ENCODE data around the gene GDA.

DNA sequence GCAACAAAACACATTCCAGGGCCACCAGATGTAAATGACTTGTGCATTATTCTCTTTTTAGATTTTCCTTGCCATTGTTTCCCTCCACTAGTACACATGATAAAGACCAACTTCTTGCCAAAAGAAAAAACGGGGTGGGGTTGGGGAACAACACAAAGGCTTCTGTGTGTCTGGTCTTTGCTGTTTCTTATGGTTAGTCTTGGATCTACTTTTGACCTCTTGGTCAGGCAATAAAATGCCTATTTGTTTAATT lies 56.6 kb upstream of the KLF9 start:
- PRO-cap = no peak

- PRO-cap = no peak
Measured at GRCh38 chr9:70484489-70484990, 70.1 kb upstream of the KLF9 start.

DNA sequence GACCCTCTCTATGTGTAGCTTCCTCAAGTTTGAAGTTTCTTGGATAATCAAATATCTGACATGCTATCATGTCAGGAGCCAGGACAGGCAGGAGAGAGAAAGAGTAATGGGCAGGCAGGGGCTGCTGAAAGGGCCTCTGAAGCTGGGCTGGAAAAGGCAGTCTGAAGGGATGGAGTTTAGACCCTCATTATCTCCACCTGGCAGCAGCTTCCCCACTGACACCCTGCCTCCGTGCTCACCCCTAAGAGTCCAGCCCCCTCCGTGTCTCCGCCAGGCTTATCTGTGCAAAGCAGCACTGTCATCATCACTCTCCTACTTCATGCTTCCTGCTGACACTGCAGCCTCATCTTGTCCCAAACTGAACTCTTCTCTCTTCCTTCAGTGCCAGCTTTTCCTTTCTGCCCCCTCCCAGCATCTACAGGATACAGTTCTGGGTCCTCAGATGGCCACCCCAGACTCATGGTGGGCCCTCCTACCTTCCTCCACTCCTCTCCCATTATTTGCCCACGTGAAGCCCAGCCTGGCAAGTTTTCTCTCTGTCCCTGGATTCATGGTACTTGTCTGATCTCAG lies 70.9 kb upstream of the KLF9 start:
- PRO-cap = no peak

DNA sequence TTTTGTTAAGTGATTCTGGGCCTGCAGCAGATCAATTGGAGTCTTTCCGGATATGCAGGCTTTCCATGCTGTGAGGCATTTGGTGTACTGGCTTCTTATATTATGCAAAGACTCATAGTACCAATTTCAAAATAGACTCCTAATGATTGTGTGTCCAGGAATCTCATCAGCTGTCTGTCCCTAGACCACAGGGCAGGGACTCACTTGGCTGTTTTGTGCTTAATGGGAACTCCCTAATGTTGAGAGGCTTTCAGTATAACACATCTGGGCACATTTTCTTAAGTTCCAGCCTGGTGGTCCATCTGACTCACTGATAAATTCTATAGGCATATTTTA lies 180.1 kb upstream of the KLF9 start:
- PRO-cap = no peak

DNA sequence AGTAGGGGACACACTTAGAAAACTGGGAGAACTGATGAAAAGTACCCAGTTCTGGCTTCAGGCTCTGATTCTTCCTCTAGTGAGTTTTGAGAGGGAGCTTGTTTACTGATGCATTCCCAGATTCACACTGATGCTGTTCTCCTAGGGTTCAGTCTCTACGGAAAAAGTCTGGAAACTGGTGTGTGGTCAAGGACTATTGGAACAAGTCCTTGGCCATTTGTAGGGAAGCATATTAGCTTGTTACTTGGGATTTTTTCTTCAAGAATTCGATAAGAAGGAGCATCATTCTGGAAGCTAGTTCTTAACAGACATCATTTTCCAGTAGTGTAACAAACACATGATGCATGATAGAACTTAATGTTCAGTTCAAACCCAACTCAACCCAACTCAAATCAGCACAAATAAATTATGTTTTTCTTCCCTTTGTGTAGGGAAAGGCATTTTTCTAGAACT lies 183.0 kb upstream of the KLF9 start:
- PRO-cap = no peak

GRCh38 chr9:70905591-70906113 lies 215.8 kb downstream of the TRPM3 start:
- PRO-cap = no peak

DNA sequence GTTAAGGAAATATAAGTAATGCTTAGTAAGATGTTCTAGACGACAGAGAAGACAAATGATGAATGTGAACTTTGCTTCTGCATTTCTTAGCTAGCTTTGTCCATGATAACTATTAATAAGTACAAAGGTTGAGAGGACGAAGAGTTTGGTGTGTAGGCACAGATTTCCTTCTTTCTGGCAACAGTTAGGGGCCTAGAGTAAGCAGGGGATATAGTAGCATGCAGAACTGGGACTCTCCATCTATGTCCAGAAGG lies 33.7 kb downstream of the C9orf85 start:
- PRO-cap = no peak

GRCh38 chr9:72149117-72150157 lies at the start of gene GDA:
TSS of gene GDA (plus strand) at chr9:72149440.
- PRO-cap = no peak

DNA sequence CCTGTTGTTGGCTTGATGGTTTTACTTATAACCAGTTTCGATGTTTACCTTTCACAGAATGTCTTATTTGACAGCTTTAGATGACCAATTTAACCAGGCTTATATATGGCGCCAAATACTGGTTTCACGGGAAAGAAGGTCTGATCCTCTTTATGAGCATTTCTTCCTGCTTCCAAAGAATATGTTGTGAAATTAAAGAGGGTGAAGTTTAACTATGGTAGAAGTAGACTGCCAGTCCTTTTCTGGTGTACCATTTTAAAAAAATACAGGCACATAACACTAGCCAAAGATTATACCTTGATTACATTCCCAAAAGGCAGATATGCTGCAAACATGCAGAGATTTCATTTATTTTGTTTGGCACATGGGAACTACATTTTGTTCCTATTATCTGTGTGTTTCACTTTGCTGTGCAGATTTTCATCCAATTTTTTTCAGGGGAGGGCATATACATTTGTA lies 9.7 kb downstream of the ZFAND5 start:
- PRO-cap = no peak

- PRO-cap = no peak
Measured at GRCh38 chr9:72362477-72363152, 2.4 kb downstream of the ZFAND5 start.

DNA sequence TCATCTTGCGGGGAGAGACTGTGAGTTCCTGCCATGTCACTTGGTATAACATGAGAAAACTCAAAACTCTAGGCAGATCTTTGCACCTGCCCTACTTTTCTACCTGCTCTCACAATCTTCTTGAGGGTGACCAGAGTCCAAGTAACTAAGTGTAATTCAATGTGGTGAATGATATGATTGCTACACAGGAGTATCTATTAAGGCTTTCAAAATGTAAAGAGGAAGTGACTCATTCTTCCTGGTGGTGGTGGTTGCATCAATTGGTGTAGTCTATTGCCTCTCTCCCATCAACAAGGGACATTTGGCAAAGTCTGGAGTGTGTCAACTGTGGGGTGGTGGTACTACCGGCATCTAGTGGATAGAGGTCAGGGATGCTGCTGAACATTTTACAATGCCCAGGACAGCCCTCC lies 65.3 kb downstream of the TMC1 start:
- PRO-cap = no peak

GRCh38 chr9:72943638-72944096 lies 9.2 kb downstream of the ALDH1A1 start:
- PRO-cap = no peak

GRCh38 chr9:72946719-72947542 lies 5.9 kb downstream of the ALDH1A1 start:
- PRO-cap = no peak

- PRO-cap = no peak
Measured at GRCh38 chr9:73160636-73161198, 9.1 kb downstream of the ANXA1 start.

DNA sequence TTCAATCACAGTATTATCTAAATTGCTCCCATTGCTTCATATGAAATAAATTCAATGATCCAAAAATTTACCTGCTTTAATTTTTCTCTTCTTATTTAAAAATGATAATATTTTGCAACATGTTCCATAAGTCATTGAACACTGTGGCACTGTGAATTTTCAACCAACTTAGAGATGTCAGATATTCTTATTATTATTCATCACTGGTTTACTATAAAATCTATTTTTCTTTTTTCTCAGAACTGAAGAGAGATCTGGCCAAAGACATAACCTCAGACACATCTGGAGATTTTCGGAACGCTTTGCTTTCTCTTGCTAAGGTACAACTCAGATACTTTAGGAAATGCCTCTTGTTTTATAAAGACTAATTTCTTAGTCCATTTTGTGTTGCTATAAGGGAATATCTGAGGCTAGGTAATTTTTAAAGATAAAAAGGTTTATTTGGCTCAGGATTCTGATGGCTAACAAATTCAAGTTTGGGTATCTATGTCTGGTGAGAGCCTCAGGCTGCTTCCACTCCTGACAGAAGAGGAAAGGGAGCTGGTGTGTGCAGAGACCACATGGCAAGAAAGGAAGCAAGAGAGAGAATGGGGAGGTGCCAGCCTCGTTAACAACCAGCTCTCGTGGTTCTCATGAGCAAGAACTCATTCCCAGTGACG lies 11.0 kb downstream of the ANXA1 start:
- PRO-cap = no peak

- PRO-cap = no peak
Measured at GRCh38 chr9:74245695-74246316, 251.3 kb upstream of the RORB start.

- PRO-cap = no peak
Measured at GRCh38 chr9:74821649-74822172, 66.0 kb downstream of the TRPM6 start.

GRCh38 chr9:75071565-75072171 lies 16.3 kb downstream of the NMRK1 start:
- PRO-cap = no peak

GRCh38 chr9:75111191-75111688 lies 22.9 kb downstream of the OSTF1 start:
- PRO-cap = no peak

GRCh38 chr9:75377906-75378328 lies 289.6 kb downstream of the OSTF1 start:
- PRO-cap = no peak

Data from mesothelial cell of epicardium (in vitro differentiated cells).